Occipital lobe (tissue), 2 donors: Measurements from ENCODE around the gene PBX1.

GRCh38 chr1:164558983-164560147, at the start of gene PBX1:
Gene PBX1, plus strand, starts transcription at chr1:164559184.
- RAMPAGE, long total RNA, result no peak

GRCh38 chr1:164564061-164564903, 5.3 kb downstream of the PBX1 start:
- RAMPAGE, long total RNA, result no peak

GRCh38 chr1:164602484-164603250, 43.7 kb downstream of the PBX1 start:
- RAMPAGE, long total RNA, result no peak

DNA sequence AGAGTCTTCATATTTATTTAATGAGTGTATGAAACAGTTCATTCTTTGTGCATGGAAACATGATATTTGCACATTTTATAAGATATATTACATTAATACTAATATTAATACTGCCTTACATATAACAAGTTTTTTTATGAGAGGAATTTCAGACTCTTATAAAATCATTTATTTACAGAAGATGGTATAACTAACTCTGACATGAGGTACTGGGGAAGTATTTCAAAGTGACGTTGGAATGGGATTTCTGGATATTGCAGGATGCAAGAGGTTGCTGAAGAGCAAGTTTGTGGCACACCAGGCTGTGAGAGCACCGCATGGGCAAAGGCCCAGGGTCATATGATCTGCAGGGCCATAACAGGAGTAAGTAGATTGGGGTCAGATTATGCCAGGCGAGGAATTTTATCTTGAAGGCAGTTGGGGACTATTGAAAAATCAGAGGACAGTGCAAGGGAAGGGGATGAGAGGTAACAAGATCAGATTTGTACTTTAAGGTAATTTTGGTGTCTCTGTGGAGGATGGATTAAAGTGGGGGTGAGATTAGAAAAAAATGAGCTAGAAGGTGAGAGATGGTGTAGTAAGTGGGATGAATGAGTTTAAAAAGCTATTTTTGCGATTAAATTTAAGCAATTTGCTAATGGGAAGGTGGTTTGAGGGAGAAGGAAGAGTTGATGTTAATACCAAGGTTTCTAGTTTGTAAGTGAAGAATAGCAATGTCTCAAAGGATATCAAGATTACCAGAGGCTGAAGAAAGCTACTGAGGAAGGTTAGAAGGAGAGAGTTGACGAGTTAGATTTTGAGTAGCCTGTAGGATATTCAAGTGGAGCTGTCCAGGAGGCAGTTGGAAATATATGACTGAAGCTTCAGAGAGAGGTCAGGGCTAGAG, 48.0 kb downstream of the PBX1 start:
- RAMPAGE, long total RNA, result no peak

- RAMPAGE, long total RNA, result no peak
Observed at GRCh38 chr1:164720729-164721616, 162.0 kb downstream of the PBX1 start.

DNA sequence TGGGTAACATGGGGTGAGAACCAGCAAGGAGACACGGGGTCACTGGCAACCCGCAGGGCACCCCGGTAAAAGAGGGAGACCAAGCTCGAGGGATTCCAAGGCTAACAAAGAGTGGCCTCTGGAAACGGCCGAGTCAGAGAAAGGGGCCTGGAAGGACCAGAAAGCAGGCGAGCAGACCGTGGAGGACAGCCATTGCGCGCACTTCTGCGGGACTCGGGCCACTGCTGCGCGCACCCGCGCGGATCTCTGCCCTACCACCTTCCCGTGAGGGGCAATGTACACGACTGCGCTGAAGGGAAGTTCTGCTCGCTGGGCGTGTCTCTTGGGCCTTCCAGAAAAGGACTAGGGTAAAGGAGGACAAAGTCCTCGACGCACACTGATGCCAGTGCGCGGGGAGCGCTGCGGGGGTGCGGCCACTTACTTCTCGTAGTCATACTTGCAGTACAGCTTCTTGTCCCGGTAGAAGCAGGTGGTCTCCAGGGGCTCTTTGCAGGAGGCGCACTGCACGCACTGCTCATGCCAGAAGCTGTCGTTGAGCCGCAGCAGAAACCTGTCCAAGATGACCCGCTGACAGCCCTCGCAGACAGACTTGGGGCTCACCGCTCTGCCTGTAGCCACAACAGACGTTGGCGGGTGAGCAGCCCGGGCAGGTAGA, 3.7 kb downstream of the LMX1A start:
- RAMPAGE, long total RNA, result no peak

DNA sequence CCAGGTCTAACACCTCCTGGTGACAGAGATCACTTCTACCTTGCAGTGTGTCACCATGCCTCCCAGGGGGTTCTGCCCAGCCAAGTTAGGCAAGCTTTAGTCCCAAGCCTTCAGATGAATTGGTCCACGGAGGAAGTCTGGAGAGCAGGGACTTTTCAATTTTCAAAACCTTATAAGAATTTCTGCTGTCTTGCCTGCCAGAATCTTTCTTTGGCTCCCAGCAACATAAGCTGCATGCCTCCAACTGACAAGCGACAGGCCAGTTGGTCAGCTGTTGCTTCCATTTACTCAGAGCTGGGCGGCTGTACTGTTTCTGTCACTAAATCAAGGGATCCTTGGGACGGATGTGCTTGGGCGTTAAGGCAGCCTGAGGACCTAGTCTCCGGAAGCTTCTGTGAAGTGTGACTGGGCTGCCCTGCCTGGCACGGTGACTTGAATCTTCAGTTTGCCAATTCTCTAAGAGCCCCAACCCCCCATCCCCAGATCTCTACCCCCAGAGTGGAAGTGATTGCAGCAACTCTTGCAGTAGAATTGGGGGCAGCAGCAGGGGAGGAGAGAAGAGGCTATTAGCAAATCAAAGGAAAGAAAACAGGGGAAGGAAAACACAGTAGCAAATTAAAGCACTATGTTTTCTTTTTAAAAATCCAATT, 1.1 kb downstream of the RXRG start:
- RAMPAGE, long total RNA, result no peak

GRCh38 chr1:165662340-165662634, 31.3 kb downstream of the MGST3 start:
- RAMPAGE, long total RNA, result no peak

- RAMPAGE, long total RNA, result no peak
Observed at GRCh38 chr1:165853856-165854616, 26.6 kb downstream of the UCK2 start.

GRCh38 chr1:165914692-165915071, 87.3 kb downstream of the UCK2 start:
- RAMPAGE, long total RNA, result no peak

GRCh38 chr1:166165628-166166139, 1.1 kb downstream of the FAM78B start:
- RAMPAGE, long total RNA, result no peak

- RAMPAGE, long total RNA, result no peak
Observed at GRCh38 chr1:166489499-166490814, 323.2 kb upstream of the FAM78B start.

GRCh38 chr1:166947438-166948109, 27.8 kb downstream of the ILDR2 start:
- RAMPAGE, long total RNA, result no peak

DNA sequence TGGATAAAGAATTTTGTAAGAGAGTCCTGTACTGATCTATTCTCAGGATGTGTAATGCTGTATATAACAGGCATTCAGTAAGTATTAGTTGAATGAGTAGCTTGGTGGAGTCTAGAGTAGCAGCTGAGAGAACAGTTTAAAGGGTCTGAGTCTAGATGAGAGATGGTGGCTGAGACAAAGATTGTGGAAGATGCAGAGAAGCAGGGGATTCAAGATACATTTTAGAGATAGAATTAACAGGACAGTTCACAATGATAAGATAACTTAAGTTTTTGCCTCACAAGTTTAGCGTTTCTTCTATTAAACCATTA, 44.4 kb downstream of the POU2F1 start:
- RAMPAGE, long total RNA, result no peak

- RAMPAGE, long total RNA, result start-site peak on the minus strand at chr1:167439626-167439663, 14 and 18 reads in 2 replicates
Observed at GRCh38 chr1:167439211-167440064, 78.9 kb downstream of the CD247 start.

GRCh38 chr1:167473681-167474182, 44.6 kb downstream of the CD247 start:
- RAMPAGE, long total RNA, result no peak

GRCh38 chr1:167533734-167534057, 15.4 kb upstream of the CD247 start:
- RAMPAGE, long total RNA, result no peak

DNA sequence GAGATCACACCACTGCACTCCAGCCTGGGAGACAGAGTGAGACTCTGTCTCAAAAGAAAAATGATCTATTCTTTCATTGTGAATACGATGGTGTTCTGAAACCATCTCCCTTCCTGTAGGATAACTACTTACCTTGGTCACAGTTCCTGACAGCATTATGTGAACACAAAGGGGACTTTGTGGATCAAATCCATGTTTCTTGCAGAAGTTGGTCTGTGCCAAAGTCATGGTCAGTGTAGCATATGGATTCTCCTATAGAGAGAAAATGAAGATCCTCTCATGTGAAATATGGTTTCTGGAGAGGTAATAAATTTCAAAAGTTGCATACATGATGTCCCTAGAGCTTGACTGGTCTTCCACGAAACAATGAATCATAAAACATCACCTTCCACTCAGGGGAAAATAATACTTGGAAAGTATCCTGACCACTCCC, 5.7 kb downstream of the CREG1 start:
- RAMPAGE, long total RNA, result no peak

DNA sequence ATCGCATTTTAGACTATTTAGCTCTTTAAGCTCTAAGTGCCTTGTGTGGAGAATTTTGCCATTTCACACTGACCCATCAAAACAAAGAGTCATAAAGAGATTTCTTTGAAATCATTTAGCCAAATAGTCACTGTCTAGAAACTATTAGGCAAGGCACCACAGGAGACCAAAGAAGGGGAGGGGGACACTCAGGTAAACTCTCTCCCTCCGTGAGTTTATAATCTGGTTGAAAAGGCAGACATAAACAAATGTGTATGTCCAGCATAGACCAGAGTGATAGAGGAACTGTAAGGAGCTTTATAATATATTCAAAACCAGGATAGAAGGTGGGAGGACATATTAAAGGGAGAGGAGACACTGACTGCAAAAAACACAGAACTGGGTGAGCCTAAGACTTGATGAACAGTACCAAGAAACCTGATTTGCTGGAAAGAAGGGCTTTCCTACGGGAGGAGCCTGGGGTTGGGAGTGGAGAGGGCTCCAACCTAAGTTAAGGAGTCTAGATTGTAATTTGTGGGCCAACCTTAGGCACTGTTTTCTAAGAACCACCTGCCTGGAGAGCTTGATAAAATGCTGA, 4.7 kb downstream of the CREG1 start:
- RAMPAGE, long total RNA, result no peak

GRCh38 chr1:167633899-167634432, 3.9 kb downstream of the RCSD1 start:
- RAMPAGE, long total RNA, result no peak